Skeletal muscle satellite cell (primary cell): ENCODE data around the gene SULT6B1.

GRCh38 chr2:36356946-36357889 is 1.6 kb downstream of the CRIM1 start:
- CAGE, long polyA plus RNA: no peak

GRCh38 chr2:36359531-36360401 is 4.2 kb downstream of the CRIM1 start:
- CAGE, long polyA plus RNA: no peak

DNA sequence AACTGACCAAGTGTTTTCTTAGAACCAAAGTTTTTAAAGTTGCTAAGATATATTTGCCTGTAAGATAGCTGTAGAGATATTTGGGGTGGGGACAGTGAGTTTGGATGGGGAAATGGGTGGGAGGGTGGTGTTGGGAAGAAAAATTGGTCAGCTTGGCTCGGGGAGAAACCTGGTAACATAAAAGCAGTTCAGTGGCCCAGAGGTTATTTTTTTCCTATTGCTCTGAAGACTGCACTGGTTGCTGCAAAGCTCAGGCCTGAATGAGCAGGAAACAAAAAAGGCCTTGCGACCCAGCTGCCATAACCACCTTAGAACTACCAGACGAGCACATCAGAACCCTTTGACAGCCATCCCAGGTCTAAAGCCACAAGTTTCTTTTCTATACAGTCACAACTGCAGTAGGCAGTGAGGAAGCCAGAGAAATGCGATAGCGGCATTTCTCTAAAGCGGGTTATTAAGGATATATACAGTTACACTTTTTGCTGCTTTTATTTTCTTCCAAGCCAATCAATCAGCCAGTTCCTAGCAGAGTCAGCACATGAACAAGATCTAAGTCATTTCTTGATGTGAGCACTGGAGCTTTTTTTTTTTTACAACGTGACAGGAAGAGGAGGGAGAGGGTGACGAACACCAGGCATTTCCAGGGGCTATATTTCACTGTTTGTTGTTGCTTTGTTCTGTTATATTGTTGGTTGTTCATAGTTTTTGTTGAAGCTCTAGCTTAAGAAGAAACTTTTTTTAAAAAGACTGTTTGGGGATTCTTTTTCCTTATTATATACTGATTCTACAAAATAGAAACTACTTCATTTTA is 48.9 kb downstream of the FEZ2 start:
- CAGE, long polyA plus RNA: no peak

DNA sequence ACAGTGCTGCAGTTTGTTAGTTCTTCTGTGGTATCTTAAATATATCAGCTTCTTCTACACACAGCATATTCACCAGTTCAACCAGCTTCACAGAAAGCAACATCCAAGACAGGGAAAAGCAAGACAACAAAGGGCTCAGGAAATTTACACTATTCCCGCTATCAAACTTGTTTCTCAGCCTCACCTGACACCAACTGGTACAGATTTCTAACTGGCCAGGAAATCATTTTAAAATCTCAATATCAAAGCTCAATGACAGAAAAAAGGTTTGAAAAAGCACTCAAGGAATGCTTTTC is 28.4 kb downstream of the FEZ2 start:
- CAGE, long polyA plus RNA: no peak

- CAGE, long polyA plus RNA: no peak
Observed at GRCh38 chr2:36762936-36763448, 66.5 kb downstream of the VIT start.

- CAGE, long polyA plus RNA: no peak
Observed at GRCh38 chr2:36889768-36890203, 76.5 kb downstream of the STRN start.

GRCh38 chr2:36967408-36968328 is 1.3 kb upstream of the STRN start:
- CAGE, long polyA plus RNA: no peak

- CAGE, long polyA plus RNA: no peak
Observed at GRCh38 chr2:37089414-37090088, 5.2 kb downstream of the GPATCH11 start.

DNA sequence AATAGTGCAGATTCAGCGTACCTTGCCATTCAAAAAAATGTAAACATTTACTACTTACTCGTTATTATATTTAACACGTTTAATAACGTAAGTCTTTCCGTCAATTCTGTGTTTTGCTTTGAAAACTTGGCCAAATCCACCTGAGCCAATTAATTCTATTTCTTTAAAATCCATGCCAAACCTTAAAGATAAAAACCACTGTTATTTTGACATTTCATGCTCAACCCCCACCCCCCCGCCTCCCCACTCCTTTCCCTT is 30.6 kb downstream of the EIF2AK2 start:
- CAGE, long polyA plus RNA: no peak

DNA sequence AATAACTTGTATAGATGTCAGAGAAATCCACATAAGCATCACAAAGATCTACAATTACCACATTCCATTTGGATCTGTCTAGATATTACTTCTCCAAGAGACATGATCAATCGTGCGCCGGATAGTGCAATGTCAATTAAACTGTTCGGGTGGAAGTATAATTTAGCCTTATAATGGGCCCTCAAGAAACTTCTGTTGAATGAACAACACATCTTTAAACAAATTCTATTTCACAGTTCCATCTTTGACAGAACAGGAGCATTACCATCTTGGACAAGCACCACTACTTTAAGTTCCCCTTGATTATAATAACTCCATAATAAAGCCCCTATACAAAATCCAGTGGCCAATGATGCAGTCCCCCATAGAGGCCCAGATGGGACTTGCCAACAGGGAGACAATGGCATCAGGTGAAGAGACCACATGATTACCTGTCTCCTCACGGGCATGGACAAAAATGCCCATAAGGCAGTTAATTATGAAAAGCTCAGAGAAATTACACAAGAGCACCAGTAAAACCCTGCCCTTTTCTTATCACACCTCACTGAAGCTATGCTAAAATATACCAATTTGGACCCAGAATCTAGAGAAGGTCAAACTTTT is 28.3 kb downstream of the EIF2AK2 start:
- CAGE, long polyA plus RNA: no peak

DNA sequence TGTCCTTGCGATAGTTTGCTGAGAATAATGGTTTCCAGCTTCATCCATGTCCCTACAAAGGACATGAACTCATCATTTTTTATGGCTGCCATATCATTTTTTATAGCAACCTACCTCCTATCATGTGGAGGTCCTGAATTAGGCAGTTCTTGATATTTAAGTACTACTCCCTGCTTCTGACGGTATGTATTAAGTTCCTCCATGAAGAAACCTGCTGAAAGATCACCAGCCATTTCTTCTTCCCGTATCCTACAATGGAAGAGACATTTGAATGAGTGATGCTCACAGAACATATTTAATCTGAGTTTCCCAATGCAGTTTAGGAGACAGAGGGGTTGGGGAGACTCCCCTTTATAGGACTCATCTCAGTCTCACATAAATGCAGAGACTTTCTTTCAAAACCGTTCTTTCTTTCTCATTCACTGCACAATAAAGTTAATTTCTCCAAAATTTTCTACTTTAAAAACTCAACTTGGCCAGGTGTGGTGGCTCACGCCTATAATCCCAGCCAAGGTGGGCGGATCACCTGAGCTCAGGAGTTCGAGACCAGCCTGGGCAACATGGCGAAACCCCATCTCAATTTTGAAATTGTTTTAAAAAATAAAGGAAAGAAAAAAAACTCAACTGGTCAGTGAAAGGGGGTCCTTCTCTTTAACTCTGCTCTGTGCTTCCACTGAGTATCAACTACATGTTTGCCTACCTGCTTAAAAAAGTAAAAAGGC is 9.0 kb downstream of the EIF2AK2 start:
- CAGE, long polyA plus RNA: no peak

DNA sequence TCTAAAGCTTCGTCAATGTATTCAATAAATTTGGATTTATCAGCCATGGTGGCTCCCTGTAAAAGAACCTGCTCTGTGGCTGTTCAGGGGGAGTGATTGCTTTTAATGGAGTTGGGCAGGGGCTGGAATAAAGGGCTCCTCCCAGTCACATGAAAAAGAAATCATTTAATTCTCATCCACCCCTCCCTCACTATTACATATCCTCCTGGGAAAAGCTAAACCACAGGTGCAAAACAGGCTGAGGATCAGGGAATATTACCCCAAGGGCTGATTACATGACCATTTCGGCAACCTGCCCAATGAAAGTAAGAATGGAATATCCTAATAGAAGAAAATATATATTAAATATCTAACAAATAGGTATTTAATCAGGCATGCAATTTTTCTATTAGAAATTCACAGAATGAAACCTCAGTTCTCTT is at the start of gene SULT6B1:
SULT6B1 (minus strand) TSS at position 77 of the 422 bp plus-strand sequence.
- CAGE, long polyA plus RNA: no peak

GRCh38 chr2:37323688-37324190 is 894 bp downstream of the PRKD3 start:
- CAGE, long polyA plus RNA: no peak

- CAGE, long polyA plus RNA: no peak
Observed at GRCh38 chr2:37626147-37626600, 45.3 kb downstream of the CDC42EP3 start.

DNA sequence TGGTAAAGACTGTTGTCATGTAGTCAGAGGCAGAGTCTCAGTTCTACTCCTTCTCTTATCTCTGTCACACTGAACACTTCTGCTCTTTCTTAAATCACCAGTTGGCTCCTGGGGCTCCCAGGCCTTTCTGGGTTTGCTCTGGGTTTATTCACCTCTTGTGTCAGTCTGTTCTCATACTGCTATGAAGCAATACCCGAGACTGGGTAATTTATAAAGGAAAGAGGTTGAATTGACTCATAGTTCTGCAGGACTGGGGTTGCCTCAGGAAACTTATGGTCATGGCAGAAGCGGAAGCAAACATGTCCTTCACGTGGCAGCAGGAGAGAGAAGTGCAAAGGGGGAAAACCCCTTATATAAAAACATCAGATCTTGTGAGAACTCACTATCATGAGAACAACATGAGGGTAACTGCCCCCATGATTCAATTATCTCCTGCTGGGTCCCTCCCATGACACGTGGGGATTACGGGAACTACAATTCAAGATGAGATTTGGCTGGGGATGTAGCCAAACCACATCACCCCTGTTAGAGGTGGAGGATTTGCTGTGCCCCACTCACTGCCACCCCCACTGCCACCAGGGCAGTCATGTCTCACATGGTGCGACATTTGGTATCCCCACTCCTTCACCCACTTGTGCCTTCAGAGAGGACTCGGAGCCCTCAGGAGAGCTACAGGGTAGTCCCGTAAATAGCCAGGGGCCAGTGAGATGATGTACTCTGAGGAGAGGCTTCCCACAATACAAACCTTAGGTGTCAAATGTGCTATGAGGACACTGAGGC is 35.8 kb downstream of the CDC42EP3 start:
- CAGE, long polyA plus RNA: no peak

- CAGE, long polyA plus RNA: no peak
Observed at GRCh38 chr2:37637244-37637443, 34.3 kb downstream of the CDC42EP3 start.

DNA sequence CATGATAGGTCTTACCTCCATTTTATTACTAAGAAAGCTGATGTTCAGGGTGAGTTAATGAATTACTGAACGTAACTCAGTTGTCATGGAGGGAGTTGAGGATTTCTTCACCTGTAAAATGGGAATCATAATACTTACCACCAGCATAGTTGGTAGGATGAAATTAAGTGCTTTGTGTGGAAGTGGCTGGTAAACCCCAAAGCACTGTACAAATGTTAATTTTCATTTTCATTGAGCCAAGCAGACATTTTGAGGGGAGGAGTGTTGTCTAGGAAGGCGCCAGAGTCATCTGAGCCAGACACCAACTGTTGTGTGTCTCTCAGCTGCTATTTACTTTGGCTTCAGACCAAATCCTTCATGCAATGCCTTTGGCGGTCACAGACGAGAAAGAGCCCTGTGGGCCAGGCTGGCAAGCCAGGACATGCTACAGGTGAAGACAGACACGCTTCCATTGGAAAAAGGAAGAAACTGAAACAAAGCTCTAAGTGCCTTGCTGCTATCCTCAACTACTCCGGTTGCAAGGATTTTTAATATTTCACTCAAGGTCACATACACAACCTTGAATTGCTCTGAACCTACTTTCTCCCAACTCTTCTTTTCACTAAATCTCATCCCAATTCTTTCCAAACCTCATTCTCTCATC is 115.4 kb upstream of the CDC42EP3 start:
- CAGE, long polyA plus RNA: no peak

DNA sequence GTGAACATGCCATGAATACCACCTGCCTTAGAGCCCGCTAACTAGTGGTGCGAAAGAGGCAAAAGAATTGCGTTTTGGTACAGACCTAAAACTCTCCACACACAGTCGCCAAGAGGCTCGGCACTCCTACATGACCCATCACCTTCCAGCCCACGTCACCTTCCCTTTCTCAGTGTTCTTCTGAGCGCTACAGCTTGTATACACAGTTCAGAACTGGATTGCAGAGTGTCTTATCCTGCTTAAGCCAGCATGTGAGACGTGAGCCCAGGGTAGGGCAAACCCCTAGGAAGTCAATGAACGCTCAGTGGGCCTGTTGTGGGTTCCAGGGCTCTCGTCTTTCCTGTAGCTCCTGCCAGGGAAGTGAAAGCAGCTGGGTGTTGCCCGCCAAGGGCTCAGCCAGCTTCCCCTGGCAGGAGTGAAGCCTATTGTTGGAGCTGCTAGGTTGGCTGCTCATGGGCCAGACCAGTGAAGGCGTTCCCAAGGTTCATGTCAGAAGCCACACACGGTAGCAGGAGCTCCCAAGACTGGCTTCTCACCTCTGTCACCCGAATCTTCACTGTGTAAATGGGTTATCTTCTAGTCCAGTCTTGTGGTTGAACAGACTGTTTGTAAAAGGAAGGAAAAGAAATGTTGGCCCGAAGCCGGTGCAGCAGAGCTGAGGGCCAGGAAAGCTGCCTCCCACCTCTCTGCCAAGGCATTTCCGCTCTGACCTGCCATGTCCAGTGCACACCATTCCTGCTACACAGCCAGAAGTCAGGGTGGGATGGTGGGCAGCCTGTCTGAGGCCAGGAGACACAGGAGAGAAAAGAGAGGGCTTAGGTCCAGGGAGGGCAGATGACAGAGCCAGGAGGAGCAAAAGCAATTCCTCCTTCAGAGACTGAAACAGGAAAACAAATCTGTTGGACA is 69.7 kb upstream of the RMDN2 start:
- CAGE, long polyA plus RNA: no peak

DNA sequence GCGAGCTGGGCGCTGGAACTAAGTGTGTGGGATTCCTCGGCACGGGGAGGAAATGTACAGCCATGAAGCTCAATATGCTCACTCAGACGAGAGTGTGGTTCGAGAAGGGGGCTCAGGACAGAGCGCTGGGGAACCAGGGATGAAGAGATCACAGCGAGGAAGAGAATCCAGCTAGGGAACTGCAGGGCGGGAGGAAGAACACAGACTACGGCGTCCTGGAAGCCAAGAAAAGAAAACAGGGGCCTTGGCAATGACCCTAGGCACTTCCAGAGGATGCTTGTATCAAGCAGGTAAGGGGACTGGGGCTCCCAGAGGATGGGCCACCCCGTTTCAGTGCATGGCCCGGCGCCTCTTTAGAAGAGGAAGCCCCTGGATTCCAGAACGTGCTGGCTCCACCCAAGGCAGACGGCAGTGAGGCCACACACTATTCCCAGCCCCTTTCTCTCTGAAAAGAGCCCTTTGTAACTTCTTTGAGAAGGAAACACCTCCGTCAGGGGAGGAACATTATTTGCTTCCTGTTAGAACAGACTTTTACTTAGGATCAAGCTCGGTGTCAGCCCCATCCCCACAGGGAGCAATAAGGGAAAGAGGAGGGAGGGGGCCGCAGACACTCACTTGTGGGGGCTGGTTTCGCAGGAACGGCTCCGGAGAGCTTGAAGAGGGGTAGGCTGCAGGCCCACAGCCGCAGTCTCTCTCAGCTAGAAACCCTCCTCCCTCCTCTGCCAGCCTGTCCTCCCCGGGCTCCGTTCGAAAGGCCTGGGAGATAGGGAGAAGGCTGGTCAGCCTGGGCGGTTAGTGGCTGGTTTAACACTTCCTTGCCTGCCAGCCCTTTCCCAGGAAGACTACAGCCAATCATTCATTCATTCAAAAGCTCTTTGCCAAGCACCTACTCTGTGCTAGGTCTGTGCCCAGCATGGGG is 49.7 kb upstream of the RMDN2 start:
- CAGE, long polyA plus RNA: no peak

DNA sequence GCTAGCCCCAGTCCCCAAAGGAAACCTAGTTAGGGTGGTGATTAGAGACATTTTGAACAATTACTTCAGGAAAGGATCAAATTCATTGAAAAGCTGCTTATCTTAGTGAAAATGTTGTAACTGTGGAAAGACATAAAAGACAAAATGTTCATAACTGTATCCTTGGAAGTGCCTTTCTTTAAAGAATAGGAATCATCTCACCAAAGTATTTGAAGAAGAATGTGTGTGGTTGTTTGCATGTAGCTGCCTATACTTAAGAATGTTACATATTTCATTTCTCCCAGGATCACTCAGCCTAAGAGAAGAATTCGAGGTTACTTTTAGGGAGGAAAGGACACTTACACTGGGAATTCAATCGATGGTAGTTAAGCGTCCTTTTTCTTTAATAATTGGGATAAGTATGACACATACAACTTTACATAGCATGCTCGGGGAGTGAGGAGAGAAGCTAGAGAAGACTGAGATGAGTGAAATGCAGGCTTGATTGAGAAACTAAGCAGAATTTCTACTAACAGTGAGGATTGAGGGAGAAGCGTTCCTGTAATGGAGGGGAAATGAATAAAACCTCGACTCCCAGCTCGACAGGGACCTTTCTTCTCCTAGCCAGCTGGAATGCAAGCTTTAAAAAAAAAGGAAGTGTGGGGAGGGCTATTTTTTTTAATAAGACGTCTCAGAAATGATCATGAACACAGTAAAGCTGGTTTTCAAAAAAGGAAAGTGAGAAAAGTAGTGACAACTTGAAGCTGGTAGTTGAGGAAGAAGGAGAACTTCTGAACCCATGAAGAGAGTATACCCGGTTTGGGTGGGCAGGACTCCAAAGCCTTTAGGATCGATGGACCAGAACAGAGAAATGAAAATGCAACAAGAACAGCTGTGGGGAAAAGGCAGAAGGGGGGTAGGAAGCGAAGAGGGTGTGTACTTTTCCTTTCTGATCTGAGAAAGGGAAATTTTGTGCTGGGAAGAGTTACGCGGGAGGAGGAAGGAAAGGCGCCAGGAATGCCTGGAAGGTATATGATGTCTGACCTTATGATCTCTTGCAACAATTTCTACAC is 22.2 kb upstream of the CYP1B1 start:
- CAGE, long polyA plus RNA: no peak